ENCODE measurements around a stretch of chr14.

GRCh38 chr14:95307229-95308276 is 12.2 kb downstream of the CLMN start:
- PRO-cap = no peak

GRCh38 chr14:95340047-95340705 is 20.5 kb upstream of the CLMN start:
- PRO-cap = no peak

GRCh38 chr14:95462872-95463947 is 53.2 kb downstream of the SYNE3 start:
- PRO-cap = no peak

DNA sequence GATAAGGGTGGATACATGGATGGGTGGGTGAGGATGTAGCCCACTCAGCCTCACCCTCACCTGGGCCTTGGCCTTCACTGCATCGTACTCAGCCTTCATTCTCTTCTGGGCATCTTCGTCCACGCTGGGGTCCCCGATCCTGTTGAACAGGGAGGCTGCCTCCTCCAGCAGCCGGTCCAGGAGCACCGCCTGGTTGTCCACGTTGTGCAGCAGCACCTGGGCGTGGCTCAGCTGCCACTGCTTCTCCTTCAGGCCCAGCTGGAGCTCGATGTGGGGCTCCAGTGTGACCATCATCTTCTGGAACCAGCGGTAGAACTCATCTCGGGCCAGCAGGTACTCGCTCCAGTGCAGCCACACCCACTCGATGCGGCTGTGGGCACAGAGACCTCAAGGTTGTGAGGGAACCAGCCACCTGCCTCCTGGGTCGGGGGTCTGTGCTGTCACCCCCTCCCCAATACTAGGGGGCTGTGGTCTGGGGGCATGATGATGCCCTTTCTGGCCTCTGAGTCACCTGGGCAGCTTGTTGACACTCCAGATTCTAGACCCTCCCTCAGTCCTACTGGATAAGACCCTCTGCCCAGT is 50.5 kb downstream of the SYNE3 start:
- PRO-cap = no peak

DNA sequence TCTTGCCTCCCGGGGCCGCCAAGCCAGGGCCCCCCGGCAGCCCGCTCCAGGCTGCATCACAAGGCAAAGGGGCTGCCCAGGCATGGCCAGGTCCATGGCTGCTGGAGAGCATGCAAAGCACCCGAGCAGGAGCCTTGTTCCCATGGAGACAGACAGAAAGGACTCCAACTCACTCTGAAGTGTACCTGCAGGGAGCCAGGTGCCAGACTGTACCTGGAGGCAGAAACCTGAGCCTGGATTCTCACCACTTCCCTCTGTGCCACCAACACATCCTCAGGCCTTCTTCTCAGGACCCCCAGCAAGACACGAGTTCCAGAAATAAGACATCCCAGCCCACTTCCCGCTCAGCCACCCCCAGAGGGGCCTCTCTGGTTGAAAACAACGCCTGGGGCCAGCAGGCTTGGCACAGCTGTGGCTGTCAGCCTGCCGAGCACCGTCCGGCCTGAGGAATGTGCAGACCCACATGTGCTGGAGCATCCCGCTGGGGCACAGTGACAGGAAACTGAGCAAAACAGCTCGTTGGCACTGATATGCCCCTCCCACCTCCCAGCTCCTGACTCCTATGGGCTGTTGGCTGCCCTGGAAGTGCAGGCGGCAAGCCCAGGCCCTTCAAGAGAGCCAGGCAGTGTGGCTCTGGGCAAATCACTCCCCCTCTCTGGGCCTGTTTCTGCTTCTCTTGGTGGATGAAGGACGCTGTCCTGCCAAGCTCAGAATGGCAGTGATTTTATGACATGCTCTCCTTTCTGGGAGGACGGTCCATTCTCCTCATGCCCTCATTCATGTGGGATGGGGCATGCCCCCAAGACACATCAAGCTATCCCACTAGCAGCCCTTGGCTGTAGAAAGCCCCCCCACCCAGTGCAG is 1.4 kb downstream of the SYNE3 start:
- PRO-cap = no peak

DNA sequence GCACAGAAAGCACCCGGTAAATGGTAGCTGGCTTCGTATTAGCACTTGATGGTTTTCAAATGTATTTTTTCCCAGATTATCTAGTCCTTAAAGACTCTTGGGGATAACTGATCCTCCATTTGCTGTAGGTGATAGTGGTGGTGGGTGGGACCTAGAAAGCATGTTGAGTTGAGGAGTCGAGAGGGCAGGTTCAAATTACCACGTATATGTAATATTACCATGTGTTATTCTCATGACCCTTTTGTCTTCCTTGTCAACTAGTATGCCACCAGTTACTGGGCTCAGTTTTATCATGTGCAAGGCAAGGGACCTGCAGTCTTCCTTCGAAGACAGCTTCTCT is 1.8 kb downstream of the GLRX5 start:
- PRO-cap = no peak

DNA sequence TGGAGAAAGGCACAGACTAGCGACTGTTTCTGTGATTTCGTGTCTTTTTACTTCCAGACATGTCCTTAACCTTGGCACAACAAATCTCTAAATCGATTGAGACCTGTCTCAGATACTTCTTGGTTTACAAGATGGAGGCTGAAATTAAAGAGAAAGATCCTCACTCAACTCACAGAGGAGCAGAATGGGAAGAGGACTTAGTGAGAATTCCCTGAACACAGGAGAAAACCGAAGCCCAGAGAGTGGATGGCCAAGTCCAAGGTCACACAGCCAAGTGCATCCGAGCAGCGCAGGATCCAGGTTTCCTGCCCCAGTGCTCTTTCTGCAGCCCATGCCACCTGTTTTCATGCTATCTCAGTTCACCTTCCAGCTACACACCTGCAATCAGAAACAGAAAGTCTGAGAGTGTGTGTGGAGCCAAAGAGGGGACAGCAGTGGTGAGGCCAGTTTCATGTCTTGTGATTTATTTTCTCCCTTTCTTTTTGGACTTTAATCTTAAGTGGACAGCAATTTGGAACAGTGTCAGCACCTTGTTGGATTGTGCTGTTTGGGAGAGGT is 22.9 kb upstream of the TCL1B start:
- PRO-cap = no peak

DNA sequence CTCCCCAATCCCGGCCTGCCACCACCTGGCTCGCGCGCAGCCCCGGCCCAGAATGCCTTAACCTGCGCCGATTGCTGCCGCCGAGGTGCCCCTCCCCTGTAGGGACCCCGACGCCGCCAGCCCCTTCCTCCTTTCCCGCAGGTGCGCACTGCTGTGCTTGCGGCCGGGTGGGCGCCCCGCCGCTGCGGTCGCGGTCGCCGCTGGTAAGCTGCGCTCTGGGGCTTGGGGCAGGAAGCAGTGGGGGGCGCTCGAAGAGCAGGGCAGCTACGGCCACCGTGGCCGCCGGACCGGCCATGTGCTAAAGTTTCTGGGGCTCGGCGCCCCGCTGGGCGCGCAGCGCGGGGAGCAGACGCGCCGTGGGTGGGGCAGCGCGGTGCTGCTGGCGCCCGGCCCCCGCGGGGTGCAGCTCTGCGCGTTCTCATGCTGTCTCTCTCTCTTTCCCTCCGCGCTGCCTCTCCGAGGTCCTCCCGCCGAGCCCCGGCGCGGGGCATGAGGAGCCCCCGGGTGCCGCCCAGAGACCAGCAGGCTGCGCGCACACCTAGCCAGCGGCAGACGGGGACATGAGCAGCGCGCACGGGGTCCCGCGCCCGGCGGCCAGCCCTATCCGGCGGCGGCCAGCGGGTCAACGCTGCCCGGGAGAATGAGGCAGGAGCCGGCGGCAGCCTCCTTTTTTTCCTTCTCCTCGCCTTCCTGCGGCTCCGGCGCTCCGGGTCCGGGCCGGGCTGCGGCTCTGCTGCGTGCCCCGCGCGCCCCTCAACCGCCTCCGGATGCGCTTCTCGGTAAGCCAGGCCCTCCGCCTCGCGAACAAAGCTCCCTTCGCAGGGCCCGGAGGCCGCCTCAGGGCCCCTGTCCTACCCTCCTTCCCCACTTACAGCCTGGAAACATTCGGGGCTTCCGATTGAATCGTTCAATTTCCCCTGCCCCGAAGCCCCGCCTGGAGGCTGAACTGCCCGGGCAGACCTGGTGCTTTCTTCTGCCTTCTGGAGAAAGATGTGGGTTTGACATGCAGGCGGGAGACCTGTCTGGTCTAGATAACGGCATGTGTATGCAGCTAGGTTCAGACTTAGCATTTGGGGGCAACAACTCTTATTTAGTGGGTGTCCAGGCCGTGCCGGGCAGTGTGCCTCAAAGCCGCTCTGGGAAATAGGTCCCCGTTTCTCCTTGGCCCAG is 162.4 kb upstream of the C14orf132 start:
- PRO-cap = bidirectional peak, plus-strand start at position 551 of the sequence, minus-strand start at position 491 of the sequence

DNA sequence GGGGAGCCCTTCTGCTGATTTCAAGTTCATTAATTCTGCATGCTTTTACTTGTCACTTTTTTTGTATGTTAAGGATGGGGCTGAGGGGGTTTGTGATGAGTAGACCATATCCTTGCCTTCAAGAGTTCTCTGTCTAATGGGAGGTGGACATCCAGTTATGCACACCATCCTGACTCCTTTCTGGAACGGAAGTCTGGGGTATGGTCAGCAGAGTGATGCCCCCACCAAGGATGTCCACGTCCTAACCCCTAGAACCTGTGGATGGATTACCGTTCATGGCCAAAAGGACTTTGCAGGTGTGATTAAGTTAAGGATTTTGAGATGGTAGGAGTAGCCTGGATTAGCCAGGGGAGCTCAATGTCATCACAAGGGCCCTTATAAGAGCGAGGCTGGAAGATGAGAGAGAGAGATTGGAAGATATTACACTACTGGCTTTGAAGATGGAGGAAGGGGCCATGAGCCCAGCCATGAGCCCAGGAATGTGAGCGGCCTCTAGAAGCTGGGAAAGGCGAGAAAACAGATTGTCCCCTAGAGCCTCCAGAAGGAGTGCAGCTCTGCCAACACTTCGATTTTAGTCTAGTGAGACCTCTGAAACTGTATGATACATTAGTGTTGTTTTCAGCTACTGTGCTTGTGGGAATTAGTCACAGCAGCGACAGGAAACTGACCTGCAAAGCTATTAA is 44.1 kb downstream of the C14orf132 start:
- PRO-cap = no peak

DNA sequence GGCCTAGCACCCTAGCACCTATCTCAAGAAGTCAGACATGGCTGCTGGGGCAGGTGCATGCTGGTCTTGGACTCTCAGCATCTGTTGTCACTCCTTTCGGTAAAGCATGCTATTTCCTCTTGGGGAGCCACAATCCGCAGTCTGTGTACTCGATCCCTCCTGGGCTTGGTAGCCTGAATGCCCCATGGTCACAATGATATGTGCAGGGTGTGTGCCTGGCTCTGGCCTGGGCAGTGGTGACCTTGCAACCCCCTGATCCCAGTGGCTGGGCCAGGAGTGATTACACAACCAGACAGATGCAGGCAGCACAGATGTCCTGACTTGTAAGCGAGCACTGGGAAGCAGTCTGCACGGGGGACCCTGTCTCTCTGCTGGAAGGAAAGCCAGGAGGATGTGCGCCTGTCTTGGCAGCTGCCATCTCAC is 58.0 kb downstream of the C14orf132 start:
- PRO-cap = no peak

- PRO-cap = no peak
Observed at GRCh38 chr14:96105962-96106769, 67.0 kb downstream of the C14orf132 start.

- PRO-cap = no peak
Observed at GRCh38 chr14:96573435-96574076, 71.4 kb downstream of the PAPOLA start.

DNA sequence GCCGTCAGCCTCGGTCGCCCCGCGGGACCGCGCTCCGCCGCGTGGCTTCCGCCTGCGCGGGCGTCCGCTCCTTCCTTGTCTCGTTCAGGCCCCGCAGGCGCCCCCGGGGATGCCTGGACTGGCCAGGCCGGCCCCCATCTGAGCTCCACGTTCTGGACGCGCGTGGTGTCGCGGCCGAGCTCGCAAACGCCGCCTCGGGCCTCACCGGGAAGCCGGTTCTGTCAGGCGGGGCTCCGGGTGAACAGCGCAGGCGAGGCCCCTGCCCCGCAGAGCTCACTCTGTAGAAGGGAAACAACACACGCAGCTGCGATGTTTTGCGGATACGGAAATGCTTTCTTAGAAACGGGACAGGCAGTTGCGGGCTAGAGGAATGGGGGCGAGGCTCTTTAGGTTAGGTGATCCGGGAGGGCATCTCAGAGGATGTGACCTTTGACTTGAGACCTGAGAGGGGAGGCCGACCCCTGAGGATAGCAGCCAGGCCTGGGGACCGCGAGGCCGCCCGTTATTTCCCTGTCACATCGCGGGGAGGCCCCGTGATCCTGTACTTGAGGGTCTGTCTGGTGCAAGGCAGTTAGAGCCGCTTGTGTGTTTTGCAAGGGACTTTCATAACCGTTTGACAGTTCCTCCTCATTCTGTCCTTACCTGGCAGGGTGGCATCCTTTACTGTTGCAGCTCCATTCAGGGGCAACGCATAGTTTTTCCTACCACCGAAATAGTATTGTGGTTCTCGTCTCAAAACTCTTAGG is 569 bp downstream of the VRK1 start:
- PRO-cap = no peak

DNA sequence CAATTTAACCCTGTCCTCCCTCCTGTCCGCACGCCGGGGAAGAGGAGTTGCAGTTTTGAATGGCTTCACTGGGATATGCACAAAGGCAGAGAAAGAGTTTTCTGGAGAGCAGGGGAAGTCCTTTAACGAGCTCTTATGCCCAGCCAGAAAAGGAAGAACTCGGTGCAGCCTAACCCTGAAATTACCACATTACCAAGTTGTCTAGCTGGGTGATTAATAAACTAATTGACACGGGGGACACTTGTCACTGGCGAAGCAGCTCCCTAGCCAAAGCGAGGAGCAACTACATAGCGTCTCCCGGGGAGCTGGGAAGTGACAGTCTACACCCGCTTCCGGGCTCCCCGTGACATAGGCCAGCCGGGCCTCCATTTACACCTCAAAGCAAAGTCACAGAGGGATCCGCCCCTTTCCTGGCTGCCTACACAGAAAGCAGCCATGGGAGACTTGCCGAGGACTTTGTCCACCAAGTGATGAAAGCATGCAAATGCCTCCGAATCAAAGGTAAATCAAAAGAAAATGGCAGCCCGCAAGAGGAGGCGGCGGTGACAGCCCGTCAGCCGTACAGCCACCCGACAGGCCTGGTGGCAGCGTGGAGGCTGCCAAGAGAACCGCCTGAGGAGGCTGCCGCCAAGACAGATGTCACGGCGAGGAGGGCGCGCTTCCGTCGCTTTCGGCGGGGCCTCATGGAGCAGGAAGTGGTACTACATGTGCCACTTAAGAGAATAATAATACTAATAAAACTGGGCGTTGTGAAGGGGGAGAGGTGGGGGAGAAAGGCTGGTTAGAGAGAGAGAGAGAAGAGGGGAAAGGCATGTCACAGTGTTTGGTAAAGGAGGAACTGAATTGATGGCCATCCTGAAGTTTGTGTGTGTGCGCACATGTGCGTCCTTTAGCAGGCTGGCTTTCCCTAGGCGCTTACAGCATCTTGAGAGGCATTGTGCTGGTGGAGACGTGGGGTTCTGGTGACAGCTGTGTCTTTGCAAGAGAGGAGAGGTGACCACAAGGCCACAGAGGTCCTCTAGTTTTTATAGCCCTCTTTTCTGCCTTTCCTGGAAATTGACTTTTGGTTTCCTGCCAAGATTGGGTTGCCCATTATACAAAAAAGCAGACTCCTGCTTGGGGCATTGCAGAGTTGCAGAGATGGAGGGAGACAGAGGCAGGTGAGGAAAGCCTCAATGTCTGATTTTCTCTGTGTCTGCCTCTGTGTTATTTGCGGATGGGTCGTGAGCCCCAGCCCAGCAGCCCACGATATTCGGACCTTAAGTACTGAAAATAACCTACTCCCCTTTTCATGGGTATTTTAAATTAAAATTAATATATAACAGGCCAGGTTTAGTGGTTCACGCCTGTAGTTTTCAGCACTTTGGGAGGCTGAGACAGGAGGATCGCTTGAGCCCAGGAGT is 661.7 kb downstream of the VRK1 start:
- PRO-cap = no peak

GRCh38 chr14:98187361-98187560 is 1084.7 kb downstream of the BCL11B start:
- PRO-cap = no peak

GRCh38 chr14:98209949-98210891 is 1061.8 kb downstream of the BCL11B start:
- PRO-cap = no peak

- PRO-cap = no peak
Observed at GRCh38 chr14:98483565-98483785, 788.5 kb downstream of the BCL11B start.

GRCh38 chr14:98607465-98607734 is 664.6 kb downstream of the BCL11B start:
- PRO-cap = no peak

DNA sequence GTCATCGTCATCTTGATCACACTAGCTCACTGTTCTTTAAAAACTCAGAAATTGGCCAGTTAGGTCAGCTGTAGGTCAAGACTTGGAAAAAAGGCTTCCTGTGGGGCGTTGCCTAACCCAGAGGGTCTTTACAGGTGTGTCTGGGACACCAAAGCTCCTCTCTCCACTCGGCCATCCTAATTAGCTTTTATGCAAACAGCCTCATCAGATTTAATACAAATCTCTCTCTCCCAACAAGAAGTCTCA is 239.4 kb downstream of the BCL11B start:
- PRO-cap = no peak

- PRO-cap = no peak
Observed at GRCh38 chr14:99240995-99241693, 30.9 kb downstream of the BCL11B start.